HT1080 (cell line): ENCODE results near the gene SYPL2.

DNA sequence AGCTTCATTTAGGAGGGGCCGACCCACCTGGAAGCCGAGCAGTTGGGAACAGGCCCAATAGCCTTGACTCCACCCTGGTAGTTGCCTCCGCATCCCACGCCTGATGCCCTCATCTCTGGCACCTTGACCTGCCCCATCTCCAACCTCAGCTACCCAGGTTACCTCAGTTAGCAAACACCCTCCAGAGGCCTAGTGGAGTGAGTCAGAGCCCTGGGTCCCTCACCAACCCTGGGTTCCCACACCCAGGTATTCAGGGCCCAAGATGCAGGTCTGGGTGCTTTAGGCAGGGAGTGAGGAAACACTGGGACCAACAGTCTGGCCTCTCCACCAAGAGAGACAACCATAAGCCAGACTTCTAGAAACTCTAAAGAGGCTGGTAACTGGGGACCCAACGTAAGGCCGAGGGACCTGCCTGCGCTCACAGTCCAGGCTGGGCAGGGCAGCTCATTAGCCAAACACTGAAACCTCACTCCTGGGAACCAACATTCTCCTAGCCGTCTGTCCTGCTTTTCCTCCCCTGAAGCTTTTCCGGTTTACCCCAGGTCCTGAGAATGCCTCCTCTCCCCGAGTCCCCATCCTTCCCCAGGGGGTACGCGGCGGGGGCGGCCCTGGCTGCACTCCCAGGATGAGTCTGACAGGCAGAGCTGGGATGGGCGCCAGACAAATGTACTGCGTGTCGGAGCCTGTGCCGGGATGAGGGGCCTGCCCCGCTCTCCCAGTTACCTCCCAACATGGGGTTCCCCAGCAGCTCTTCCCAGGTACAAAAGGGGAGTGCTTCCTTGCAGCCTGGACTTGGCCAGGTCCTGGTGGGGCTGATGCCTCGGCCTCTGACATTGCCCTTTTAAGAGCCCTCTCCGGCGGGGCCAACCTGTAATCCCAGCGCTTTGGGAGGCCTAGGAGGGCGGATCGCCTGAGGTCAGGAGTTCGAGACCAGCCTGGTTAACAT is 8.9 kb upstream of the CELSR2 start:
RAMPAGE:
- cytosol, long total RNA: no peak
- long total RNA: no peak
- nucleus, long total RNA: no peak

DNA sequence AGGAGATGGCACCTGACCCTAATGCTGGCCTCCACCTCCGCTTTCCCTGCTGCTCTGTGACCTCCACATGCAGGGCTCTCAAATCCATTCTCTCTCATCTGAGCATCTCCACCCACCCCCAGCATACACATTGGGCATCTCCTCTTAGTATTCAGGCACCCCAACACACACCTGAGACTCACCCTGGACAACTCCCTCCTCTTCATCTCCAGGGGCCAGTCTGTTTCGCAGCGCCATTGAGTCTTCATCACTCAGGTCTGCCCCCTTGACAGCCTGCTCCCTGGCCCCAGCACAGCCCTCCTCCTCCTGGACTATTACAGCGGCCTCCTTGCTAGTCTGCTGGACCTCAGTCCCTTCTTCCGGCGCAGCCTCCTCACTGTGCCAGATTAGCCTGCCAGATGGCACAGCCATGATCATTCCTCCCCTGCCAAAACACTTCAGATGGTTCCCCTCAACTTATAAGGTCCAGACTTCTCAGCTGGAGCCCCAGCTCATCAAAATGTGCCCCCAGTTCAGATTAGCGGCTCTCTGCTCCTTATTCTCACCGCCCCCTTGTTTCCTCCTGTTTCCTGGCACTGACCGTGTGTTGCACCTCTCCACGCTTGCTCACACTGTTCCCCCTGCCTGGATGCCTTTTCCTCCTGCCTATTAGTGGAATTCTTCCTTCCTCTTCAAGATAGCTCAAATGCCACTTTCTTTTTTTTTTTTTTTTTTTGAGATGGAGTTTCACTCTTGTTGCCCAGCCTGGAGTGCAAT is 7.0 kb upstream of the CELSR2 start:
RAMPAGE:
- cytosol, long total RNA: no peak
- long total RNA: no peak
- nucleus, long total RNA: no peak

DNA sequence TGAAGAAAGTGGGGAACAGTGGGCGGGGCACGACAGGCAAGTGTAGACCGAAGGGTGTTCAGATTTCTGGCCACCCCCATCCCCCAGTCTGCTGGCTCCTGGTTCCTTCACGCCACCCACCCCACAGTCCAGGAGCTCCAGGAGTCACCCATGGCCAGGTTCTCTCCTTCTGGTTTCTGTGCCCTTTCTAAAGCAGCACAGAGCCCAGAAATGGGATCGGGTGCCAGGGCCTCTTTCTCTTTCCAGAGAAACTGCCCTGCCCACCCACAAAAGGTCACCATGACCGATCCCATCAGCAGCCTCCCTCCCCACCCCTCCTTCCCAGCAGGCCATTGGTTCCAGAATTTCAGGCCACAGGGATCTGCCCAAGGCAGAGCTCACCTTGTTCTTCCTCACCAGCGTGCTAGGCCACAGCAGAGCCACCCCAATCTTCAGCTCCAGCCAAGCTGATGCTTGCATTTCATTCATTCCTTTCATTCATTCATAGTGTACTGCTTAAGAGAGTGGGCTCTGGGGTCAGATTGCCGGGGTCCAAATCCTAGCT is 3.1 kb upstream of the CELSR2 start:
RAMPAGE:
- cytosol, long total RNA: no peak
- long total RNA: no peak
- nucleus, long total RNA: no peak

GRCh38 chr1:109305723-109306492 is 903 bp downstream of the MYBPHL start:
RAMPAGE:
- cytosol, long total RNA: no peak
- long total RNA: no peak
- nucleus, long total RNA: no peak

RAMPAGE:
- cytosol, long total RNA: no peak
- long total RNA: no peak
- nucleus, long total RNA: no peak
Measured at GRCh38 chr1:109396659-109397381, 898 bp downstream of the SORT1 start.

DNA sequence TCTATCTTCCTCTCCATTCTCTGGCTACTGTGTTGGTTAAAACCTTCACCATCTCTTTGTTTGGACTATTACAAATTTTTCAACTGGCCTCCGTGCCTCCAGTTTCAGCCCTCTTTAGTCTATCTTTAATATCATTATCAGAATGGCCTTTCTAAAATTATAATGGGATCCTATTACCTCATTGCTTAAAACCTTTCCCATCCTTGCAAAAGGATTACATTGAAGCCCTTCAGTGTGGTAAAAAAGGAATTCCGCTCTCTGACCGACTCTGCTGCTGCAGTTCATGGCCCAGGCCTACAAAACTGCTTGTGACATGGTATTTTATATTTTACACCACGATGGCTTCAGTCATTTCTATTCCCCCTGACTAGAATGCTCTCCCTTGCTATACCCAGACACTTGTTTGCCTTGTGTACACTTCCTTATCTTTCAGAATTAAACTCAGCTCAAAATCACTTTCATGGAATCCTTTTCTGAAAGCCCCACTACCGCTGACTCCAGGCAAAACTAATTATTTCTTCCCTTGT is 12.4 kb downstream of the PSMA5 start:
RAMPAGE:
- cytosol, long total RNA: no peak
- long total RNA: no peak
- nucleus, long total RNA: no peak

DNA sequence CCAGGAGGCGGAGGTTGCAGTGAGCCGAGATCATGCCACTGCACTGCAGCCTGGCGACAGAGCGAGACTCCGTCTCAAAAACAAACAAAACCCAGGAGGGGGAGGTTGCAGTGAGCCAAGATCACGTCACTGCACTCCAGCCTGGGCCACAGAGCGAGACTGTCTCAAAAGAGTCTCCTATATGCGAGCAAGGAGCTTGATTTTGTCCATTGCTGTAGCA is 1.4 kb downstream of the PSMA5 start:
RAMPAGE:
- cytosol, long total RNA: no peak
- long total RNA: no peak
- nucleus, long total RNA: no peak

GRCh38 chr1:109466377-109467412 is at the start of gene SYPL2:
SYPL2 (plus strand) TSS chr1:109466546.
RAMPAGE:
- cytosol, long total RNA: no peak
- long total RNA: no peak
- nucleus, long total RNA: no peak

DNA sequence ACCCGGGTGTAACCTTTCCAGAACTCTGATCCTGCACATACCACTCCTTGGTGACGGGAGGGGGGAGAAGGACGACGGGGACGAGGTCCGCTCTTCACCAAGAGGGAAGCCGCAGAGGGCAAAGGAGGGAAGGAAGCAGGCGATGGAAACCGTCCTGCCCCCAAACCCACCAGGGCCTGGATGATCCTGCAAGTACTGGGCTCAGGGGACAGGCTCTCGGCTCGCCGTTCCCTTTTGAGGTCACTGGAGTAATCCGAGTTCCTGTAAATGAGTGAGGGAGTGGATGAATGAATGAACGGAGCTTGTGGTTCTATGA is 1.0 kb downstream of the SYPL2 start:
RAMPAGE:
- cytosol, long total RNA: no peak
- long total RNA: no peak
- nucleus, long total RNA: no peak

GRCh38 chr1:109615853-109616339 is 3.5 kb downstream of the GNAT2 start:
RAMPAGE:
- cytosol, long total RNA: no peak
- long total RNA: no peak
- nucleus, long total RNA: no peak

DNA sequence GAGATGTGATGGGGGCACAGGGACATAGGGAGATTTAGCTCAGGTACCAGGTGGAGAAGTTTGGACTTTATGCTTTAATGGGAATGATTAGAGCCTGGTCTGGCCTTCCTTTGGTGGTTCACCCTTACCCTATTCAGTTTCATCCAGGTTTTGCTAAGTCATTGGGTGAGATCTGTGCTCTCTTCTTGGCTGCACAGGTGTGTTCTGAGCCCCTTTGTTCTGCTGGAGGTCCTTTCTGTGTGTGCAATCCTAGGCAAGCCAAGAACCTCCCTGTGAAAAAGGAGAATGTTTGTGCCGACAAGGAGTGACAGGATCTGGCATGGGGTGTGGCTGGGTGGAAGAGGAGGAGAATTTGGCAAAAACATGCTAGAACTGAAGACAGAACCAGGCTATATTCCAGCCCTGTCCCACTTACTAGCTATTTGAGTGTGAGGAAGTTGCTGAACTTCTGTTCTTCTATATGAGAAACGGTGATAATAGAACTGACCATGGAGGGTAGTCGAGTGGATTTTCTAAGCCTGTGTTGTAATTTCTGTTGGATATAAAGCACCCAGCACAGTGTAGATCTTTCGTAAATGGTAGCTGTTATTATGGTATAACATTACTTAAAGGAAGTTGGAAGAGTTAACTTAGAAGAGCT is 4.6 kb downstream of the GSTM5 start:
RAMPAGE:
- cytosol, long total RNA: no peak
- long total RNA: no peak
- nucleus, long total RNA: no peak

DNA sequence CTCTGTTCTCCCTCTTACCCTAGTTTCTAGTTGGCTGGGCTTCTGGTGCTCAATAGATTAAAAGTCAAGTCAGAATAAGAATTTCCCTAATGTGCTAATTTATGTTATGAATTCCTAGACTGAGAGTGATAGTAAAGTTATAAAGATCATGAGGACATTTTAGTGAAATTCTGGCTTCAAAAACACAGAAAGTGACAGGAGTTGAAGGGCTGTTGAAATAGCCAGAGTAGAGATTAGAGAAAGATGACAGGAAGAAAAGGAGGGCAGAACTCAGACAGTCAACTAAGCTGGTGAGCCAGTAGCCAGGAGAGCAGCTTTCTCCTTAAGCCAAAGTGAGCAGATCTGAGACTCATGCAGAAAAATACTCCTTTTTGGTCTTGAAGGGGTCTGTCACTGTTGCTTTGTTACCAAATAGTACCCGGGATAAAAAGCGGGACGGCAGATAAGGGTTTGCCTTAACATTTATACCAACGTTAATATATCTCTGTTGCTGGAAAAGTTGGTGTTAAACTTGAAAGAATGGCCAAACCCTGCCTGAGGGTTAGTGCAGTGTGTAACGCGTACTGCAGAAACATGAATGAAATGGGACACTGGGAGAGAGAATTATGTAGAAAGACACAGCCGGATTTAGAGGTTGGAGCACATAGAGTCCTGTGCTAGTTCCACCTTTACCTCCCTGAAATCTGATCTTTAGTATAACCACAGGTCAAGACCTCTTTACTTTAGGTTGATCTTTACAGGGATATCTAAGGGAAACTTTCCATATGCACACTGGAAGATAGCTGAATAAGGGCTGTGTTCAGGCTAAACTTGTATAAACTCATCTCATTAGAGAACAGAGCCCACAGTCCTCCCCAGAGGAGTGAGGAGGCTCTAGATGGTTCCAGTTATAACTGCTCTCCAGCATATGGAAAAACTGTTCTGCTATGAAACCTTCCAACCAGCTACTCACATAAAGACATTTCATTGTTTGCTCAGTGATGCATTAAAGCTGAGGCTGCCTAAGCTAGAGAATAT is 12.9 kb downstream of the AHCYL1 start:
RAMPAGE:
- cytosol, long total RNA: no peak
- long total RNA: no peak
- nucleus, long total RNA: no peak

DNA sequence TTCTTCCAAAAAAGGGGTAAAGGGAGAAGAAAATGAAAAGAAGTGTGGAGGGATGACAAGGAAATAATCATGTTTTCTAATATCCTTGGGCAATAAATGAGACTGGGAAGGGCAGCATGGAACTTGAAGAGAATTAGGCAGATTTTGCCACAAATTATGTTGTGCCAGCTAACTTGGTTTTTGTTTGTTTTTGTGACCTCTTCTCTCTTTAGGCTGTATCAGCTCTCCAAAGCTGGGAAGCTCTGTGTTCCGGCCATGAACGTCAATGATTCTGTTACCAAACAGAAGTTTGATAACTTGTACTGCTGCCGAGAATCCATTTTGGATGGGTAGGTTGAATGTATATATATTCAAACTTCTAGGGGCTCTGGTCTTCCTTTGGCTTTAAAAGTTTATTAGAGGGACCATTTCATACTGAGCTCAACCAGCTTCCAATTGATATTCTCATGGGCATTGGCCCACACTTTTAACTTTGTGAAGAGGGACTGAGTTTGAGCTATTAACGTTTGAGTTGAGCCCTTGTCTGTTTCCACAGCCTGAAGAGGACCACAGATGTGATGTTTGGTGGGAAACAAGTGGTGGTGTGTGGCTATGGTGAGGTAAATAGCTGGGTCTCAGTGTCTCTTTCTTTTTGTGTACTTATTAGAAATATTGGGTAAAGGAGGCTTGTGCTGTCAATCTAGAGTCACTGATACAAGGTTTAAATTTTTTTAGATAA is 18.1 kb upstream of the STRIP1 start:
RAMPAGE:
- cytosol, long total RNA: no peak
- long total RNA: no peak
- nucleus, long total RNA: no peak

GRCh38 chr1:110034843-110035447 is 521 bp downstream of the STRIP1 start:
RAMPAGE:
- cytosol, long total RNA: no peak
- long total RNA: no peak
- nucleus, long total RNA: no peak

GRCh38 chr1:110243799-110244163 is 33.7 kb downstream of the KCNC4 start:
RAMPAGE:
- cytosol, long total RNA: no peak
- long total RNA: no peak
- nucleus, long total RNA: no peak

GRCh38 chr1:110336629-110337169 is 2.5 kb upstream of the RBM15 start:
RAMPAGE:
- cytosol, long total RNA: no peak
- long total RNA: no peak
- nucleus, long total RNA: no peak

GRCh38 chr1:110389858-110390583 is 805 bp downstream of the SLC16A4 start:
RAMPAGE:
- cytosol, long total RNA: no peak
- long total RNA: no peak
- nucleus, long total RNA: no peak

DNA sequence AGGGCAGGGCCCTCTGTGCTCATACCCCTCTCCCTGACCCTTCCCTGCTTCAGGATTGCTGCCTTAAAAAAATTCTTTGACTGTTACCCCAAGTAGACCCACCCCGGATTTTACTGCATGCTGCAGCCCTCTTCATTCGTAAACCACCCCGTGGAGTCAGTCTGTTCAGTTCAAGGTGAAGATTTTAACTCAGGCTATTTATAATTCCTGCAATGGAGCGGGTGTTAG is 15.9 kb downstream of the PROK1 start:
RAMPAGE:
- cytosol, long total RNA: no peak
- long total RNA: no peak
- nucleus, long total RNA: no peak

RAMPAGE:
- cytosol, long total RNA: no peak
- long total RNA: no peak
- nucleus, long total RNA: no peak
Measured at GRCh38 chr1:110593806-110594884, 12.0 kb downstream of the KCNA2 start.

RAMPAGE:
- cytosol, long total RNA: no peak
- long total RNA: no peak
- nucleus, long total RNA: no peak
Measured at GRCh38 chr1:110892281-110892805, 19.4 kb downstream of the CD53 start.